ENCODE measurements around a stretch of chr16.

DNA sequence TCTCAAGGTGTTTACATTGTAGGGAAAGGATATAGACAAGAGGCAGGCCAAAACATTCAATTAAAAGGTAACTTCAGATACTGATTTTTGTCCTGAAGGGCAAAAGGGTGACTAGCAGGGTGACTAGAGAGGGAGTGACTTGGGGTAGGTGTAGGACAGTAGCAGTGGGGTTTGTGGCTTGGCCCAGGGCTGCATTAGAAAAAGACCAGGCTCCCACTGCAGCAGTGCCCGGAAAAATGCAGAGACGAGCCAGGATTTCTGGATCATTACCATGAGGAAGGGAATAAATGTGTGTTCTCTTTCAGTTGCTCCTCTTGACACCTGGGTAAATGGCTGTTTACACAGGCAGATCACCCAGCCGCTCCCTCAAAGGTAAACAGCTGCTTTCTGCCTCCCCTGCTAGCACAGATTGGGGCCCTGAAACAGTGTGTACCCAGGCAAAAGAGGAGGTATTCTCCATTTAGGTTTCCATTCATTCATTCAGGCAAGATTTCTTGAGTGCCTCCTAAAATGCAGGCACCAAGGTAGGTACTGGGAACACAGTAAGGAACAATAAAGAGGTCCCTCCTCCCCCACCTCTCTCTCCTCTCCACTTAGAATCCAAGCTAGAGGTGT, 15.0 kb upstream of the TOX3 start:
- RRBS = no CpG with 5 or more reads among the region's 3 CpGs

GRCh38 chr16:52562860-52563252, 15.9 kb upstream of the TOX3 start:
- RRBS = no CpG with 5 or more reads among the region's 3 CpGs

DNA sequence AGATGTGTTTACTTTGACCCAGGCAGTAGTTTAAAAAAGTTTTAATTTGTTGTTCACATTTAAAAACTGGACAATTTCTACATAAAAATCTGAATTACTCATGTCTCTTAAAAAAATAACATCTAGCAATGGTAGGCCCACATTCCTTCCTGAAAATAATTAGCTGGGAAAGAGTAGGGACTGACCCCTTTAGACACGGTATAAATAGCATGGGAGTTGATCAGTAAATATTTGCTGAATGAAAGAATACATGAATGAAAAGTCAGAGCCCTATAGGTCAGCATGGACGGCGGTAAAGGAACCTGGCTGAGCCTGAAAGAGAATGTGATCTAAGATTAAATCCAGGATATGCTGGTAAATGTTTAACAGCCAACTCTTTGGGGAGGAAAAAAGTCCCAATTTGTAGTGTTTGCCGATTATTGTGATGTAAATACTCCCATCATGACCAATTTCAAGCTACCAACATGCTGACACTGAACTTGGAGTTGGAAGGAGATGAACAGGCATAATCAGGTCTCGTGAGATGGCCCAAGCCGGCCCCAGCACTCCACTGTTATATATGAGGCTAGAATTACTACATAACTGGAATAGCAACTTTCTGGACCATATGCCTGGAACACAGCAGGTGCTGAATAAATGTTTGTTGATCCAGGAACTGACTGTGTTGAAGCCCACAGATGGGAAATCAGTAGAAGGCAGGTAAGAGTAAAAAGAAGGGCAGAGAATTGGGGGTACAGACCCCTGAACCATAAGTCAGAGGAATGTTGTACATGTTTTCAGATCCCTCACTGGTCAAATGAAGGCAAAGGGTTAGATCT, 18.1 kb upstream of the TOX3 start:
- RRBS = no CpG with 5 or more reads among the region's 6 CpGs

- RRBS = no CpG with 5 or more reads among the region's 3 CpGs
Measured at GRCh38 chr16:53046157-53046508, 6.6 kb downstream of the CHD9NB start.

- RRBS = no CpG with 5 or more reads among the region's 7 CpGs
Measured at GRCh38 chr16:53085858-53086638, 31.3 kb downstream of the CHD9 start.

DNA sequence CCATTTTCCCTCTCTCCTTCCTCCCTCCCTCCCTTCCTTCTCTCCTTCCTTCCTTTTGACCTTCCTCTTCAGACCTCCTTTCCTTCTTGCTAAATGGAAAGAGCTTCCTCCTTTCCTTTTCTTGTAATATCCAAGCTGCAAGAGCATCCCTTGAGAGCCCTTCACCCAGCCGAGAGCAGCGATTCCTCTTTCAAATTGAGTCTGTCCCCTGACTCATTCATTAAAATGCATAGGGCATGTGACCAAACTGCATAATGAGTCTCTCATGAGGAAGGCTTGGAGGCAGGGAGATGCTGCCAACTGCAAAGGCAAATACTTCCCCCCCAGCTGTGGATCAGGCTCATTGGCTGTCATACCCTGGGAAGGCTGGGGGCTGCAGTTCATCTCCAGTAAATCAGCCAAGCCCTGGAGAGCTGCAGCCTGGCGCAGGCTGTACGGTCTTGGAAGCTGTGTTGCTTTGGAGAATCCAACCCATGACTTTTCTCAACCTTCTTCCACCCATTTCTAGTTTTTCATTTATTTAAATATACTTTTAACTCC, 37.1 kb downstream of the CHD9 start:
- RRBS = no CpG with 5 or more reads among the region's 4 CpGs

DNA sequence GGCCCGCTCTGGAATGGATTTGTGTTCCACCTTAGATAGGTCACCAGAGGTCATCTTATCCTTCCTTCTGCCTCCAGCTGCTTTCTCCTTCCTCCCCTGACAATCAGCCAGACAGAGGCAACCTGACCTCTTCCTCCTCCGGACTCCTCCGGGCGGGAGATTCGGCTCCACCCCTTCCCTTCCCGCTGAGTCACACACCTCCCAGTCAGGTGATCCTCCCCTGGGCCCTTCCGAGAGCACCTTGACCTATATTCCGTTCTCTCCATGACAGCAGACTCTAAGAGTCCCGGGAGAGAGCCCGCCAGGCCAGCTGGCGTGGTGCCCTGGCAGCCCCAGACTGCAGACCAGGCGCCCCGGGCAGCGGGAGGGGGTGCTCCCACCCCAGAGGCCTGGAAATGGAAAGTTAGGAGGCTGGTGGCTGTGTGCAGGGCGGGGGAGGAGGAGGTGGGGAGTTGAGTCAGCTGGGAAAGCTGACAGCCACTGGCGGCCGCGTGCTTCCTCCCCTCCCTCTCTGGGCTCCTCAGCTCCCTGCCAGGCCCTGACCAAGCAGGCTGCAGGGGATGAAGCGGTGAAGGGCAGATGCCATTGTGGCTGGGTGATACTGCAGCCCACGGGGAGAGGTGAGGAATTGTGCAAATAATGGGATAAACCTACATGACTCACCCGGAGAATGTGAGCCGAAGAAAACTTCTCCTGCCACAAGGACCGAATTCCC, 44.9 kb downstream of the CHD9 start:
- RRBS = 1% methylated on average over 5 of the region's 23 CpGs

DNA sequence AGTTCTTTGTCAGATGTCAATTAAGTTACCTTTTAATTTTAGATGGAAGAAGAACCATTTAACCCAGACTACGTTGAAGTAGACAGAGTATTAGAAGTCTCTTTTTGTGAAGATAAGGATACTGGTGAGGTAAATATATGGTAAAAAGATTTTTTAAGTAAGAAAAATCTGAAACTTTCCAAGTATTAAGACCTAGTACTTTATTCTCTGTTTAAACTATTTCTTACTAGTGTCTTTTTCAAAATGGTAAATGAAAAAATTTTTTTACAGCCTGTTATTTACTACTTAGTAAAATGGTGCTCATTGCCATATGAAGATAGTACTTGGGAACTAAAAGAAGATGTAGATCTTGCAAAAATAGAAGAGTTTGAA, 176.6 kb downstream of the CHD9 start:
- RRBS = no CpG with 5 or more reads among the region's 1 CpG

DNA sequence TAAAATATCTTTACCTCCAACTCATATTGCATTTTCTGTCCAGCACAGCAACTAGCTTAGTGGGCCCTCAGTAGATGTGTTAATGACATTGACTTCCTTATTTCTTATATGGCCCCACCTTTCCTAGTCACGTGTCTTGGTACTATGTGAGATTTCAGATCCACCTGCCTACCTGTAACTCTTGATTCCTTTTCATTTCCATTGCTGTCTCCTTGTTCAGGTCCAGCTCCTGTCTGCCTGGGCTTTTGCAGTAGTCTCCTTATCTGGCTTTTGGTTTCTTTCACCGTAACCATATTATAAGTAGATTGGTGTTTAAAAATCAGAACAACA, 71.2 kb downstream of the FTO start:
- RRBS = no CpG with 5 or more reads among the region's 2 CpGs

GRCh38 chr16:53947848-53948284, 243.9 kb downstream of the FTO start:
- RRBS = no CpG with 5 or more reads among the region's 10 CpGs

- RRBS = no CpG with 5 or more reads among the region's 3 CpGs
Measured at GRCh38 chr16:53997465-53997784, 289.2 kb downstream of the IRX3 start.

DNA sequence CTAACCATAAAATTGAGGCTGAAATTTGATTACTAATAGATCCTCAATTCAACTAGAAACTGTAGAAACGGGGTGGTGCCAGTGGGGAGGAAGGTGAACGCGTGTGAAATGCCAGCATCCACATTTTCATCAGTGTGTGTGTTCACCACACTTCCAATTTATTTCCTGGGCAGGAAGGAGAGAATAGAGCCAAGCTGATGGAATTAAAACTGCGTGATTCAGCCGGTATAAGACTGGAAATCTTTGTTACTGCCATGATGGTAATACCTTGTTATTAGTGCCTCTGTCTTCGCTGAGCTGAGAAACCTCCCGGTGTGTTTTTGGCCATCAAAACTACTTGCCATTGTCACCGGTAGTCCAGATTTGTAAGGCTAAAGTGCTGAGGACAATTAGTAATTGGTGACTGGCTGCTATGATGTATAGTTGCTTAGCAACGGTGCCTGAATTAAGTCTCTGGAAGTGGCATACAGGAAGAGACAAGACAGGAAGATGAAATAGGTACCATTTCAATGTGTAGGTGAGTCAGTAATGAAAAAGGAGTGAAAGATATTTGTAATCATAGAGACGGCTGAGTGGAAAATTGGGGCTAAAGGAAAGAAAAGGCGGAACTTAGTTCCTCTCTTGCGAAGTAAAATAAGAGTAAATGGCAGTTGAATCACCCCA, 232.2 kb downstream of the IRX3 start:
- RRBS = 96% methylated on average over 3 of the region's 12 CpGs

DNA sequence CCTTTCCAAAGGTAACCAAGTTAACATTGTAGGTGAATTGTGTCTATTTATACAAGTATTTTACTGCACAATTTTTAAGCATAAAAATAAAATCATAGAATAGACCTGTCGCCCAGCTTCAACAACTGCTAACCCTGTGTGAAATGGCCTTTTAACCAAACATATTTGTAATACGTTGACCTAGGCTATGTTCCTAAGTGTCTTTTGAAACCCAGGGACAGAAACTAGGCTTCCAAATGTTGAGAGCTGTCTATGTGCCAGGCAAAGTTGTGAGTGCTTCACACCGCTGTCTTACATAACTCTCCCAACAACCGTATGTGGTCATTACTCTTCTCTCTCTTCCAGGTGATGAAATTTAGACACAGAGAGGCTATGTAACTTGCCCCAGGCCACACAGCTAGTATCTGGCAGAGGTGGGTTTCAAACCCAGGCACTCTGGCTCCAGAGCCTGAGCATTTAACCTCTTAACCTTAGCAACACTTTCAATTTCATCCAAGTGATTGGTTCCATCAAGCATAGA, 160.8 kb downstream of the IRX3 start:
- RRBS = no CpG with 5 or more reads among the region's 4 CpGs

DNA sequence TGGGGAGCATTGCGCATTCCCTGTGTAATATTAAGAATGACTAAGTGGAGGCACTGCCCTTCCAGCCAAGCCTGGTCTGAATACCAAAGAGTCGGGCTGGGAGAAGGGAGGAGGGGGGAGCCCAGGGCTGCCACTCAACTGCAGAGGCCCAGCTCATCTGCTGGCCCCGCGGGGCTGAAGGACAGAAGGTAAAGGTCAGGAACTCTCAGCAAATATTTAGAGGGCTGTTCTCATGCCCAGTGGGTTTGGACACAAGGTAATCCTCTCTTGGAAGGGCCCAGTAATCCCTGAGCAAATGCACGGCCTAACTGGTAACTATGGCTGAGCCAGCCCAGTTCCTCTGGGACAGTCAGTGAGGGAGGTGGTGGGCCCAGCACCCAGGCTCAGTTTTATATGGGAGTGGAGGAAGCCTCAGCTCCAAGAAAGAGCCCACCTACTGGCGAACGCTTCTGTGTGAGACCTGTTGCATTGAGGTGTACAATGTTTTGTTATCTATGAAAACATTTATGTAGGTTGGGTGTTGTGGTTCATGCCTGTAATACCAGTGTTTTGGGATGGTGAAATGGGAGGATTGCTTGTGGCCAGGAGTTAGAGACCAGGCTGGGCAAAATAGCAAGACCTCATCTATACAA, 121.1 kb downstream of the IRX3 start:
- RRBS = no CpG with 5 or more reads among the region's 7 CpGs

- RRBS = no CpG with 5 or more reads among the region's 9 CpGs
Measured at GRCh38 chr16:54178254-54178837, 108.2 kb downstream of the IRX3 start.

GRCh38 chr16:54266357-54267048, 20.1 kb downstream of the IRX3 start:
- RRBS = no CpG with 5 or more reads among the region's 4 CpGs

- RRBS = 6% methylated on average over 15 of the region's 53 CpGs
Measured at GRCh38 chr16:54287384-54288256, 1.0 kb upstream of the IRX3 start.

DNA sequence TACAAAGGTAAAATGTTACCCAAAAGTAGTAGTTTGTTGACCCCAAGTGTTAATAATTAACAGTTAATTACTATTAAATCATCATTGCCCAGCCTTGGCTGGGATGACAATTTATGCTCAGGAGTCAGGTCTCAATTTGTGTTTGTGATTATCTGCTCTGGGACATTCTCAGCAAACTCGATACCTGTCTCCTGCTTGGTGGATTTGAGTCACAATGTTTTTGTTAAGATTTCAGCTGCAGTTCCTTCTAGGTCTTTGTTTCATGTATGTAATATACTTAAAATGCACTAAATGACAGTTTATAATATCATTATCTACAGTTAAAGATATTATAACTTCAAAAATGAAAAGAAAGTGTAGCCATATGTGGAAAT, 172.4 kb upstream of the IRX3 start:
- RRBS = no CpG with 5 or more reads among the region's 1 CpG

GRCh38 chr16:55372999-55373624, 49.1 kb downstream of the IRX6 start:
- RRBS = no CpG with 5 or more reads among the region's 10 CpGs

DNA sequence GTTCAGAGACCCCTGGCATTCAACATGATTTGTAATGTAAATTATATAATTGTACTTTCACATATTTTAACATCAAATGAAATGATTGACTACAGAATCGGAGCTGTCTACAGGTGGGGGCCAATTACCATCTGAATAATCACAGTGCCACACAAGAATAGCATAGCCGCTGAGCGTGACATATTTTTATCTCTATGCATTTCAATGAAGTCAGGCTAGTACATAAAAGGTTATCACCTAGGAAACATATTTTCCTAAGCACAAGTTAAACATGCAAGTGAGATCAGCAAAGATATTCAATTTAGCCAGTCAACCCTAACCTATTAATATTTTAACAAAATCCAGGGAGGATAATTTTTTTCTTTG, 66.9 kb downstream of the IRX6 start:
- RRBS = no CpG with 5 or more reads among the region's 3 CpGs